Aortic smooth muscle cell (primary cell): ENCODE measurements around a stretch of chr2.

- RRBS: no CpG with 5 or more reads among the region's 3 CpGs
These were observed 276.8 kb upstream of the EPAS1 start for GRCh38 chr2:46020373-46020921.

- RRBS: no CpG with 5 or more reads among the region's 6 CpGs
These were observed 271.5 kb upstream of the EPAS1 start for GRCh38 chr2:46025576-46026260.

- RRBS: no CpG with 5 or more reads among the region's 9 CpGs
These were observed 261.4 kb upstream of the EPAS1 start for GRCh38 chr2:46035590-46036524.

DNA sequence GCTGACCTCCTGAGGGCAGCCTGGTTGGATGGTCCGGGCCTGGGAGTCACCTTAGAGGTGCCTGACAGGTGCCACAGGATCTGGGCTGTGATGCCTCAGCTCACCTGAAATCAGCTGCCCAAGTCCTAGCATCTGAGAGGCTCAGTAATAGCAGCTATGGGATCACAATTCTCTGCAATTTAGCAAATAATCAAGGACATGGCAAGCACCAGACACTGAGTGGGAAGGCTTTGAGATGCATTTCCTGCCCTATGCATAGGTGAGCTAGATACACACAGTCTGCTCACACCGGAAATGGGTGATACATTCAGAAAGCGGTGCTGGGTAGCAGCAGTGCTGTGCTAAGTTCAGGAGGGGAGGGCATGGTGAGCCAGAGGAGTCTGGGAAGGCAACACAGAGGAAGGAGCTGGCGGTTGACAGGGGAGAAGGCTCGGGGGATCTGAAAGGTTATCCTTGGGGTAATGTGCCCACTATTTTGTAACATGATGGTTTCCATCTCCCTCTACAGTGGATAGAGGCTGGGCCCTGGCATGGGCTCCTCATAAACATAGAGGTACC, 57.5 kb upstream of the EPAS1 start:
- RRBS: no CpG with 5 or more reads among the region's 5 CpGs

GRCh38 chr2:46273208-46273520, 24.0 kb upstream of the EPAS1 start:
- RRBS: no CpG with 5 or more reads among the region's 6 CpGs

DNA sequence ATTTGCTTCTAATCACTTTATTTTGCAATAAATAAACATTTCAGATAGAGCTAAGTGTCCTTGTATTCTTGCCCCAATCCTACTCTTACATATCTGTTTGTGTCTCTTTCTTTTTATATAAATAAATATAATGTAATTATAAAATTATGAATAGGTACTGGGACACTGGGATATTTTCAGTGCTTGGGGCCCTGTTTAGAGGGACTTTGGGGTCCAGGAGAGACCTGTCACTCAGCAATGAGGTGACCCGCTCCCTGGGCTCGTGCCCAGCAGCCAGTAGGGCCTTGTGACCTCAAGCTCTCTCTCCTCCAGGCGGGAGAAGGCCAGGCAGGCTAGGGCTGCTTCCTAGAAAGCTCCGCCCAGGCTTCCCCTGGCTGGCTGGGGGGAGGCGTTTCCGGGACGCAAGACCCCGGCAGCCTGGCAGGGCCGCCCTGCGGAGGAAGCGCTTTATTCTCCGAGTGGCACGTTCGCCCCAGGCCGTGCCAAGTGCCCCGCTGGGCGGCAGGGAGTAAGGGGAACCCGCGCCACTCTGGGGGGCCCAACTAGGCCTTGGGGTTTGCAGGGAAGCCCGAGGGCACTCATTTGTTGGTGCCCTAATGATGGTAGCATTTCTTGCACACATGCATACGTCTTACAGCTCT, 21.3 kb upstream of the EPAS1 start:
- RRBS: no CpG with 5 or more reads among the region's 21 CpGs

- RRBS: no CpG with 5 or more reads among the region's 4 CpGs
These were observed 8.5 kb downstream of the EPAS1 start for GRCh38 chr2:46305732-46306133.

DNA sequence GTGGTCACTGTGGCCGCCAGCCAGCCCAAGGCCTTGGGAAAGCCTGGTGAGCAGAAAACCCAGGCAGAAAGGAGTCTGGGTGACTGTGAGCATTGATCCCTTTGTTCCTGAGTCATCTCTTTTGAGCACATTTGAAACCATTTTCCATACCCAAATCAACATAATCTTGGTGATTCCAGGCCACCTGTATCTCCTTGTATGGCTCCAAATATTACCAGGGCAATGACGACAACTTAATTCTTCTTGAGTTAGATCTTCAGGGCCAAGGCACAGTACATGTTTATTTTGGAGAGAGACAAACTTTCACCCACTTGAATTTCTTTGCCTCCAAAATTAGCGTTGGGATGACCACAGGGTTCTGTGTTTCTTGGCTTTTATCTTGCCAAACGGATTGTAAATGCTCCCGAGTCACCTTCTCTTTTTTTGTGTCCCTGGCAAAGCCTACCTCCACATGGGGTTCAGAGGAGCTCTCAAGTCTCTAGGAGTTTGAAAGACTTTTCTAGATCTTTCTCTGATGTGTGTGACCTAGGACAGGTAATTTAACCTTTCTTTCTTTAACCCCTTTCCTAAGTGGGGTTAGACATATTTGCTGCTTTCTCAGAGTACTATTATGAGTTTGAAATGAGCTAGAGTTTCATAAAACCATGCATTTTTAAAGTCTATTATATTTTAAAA, 14.7 kb downstream of the EPAS1 start:
- RRBS: no CpG with 5 or more reads among the region's 5 CpGs

GRCh38 chr2:46329652-46330184, 32.5 kb downstream of the EPAS1 start:
- RRBS: no CpG with 5 or more reads among the region's 6 CpGs

- RRBS: no CpG with 5 or more reads among the region's 3 CpGs
These were observed 39.3 kb downstream of the EPAS1 start for GRCh38 chr2:46336528-46336974.

DNA sequence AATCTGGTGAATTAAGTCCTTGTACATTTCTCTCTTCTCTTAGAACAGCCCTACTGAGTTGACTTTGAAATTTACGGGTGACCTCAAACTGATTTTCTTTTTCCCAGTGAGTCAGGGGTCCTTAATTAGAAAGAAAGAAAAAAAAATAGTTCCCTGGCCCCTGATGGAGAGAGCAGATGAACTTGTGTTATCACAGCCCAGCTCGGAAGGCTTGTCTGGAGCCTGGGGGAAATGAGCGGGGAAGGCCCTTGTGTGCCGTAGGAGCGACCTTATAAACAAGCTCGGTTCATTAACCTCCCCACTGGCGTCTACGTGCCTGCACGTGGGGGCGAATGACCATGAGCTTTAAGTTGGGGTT, 69.4 kb downstream of the EPAS1 start:
- RRBS: no CpG with 5 or more reads among the region's 10 CpGs

DNA sequence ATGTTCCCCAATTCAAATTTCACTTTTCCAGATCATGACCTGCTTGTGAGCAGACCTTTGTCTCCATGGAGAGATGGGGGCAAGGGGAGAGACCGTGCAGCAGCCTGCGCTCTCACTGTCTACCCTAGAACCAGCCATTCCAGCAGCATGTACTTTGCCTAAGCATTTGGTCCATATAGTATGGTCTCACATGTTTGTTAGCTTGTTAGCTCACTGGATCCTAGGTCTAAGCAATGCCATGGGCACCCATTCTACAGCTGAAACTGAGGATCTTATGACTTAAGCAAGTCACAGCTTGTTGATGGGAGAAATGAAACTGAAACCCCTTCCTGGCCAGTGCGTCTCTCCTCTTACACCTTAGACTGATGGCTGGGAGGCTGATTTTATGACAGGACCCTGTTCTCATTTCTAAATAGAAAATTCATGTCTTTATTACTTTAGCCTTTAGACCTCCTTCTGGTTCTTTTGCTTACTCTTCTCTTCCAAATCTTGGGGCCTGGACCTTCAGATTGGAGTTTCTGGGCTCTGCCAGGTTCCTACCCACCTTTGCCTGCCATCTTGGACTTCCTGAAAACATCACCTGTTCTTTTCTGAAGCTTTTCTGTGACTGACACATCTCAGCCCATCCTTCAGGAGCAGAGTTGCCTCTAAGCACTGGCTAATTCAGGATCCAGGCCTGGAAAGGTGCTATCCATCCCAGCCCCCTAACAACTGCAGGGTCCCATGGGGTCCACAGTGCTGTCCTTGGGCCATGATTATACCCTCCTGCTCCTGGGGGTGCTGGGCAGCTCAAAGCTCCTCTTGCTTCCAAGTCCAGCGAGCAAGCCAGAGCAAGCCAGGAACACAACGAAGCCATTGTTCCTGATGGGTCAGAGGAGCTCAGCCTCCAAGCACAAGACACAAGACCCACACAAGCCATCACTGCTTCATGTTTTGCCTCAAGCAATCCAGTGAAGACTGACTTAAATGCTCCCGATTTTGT, 90.3 kb downstream of the EPAS1 start:
- RRBS: no CpG with 5 or more reads among the region's 6 CpGs

GRCh38 chr2:46521145-46521597, 21.1 kb upstream of the RHOQ start:
- RRBS: no CpG with 5 or more reads among the region's 2 CpGs

DNA sequence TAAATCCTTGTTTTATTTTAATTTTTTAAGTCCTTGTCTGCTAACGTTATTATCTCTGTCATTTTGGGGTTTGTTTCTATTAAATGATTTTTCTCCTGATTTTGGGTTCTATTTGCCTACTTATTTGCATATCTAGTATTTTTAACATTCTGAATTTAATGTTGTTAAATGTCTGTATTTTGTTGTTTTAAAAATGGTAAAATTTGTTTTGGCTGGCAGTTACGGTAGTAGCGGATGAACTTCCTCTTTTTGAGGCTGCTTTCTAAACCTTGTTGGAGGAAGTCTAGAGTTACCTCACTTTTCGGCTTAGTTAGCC, 7.9 kb upstream of the RHOQ start:
- RRBS: no CpG with 5 or more reads among the region's 4 CpGs

DNA sequence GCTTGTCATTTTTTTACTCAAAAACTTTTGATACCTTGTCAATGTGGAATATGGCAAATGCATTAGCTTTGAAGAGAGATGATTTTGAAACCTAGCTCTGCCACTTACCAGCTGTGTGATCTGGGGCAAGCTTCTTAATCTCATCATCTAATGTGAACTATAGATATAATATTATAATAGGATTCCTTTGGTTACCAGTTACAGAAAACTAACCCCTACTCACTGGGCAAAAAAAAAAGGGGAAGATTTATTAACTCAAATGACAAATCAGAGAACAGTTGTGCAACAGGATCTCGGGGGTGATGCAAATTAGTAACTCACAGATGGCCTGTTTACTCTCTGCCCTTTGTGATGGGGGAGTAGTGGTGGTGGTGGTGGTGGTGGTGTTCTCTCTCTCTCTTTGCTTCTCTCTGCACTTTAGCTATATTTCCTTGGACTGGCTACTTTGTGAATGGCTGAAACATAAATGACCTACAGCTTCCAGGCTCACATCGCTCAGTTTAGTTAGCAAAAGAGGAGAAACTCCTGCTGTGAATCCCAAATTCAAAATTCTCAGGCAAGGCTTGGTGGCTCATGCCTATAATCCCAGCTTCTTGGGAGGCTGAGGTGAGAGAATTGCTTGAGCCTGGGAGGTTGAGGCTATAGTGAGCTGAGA, 3.9 kb upstream of the RHOQ start:
- RRBS: no CpG with 5 or more reads among the region's 2 CpGs

DNA sequence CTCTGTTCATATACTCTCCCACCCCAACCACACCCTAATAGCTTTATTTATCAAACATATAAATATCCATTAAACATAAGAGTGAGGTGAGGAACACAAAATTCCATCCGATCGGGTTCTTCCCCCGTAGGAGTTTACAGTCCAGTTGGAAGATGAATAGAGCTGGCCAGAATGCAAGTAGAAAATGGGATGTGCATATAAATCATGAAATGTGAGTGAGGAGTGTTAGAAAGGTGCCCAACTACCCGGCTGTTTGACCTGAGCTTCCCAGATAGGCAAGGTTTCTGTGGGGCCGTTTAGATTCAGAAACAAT, 14.1 kb upstream of the ATP6V1E2 start:
- RRBS: no CpG with 5 or more reads among the region's 5 CpGs

GRCh38 chr2:46565396-46566541, 23.4 kb upstream of the ATP6V1E2 start:
- RRBS: no CpG with 5 or more reads among the region's 7 CpGs

DNA sequence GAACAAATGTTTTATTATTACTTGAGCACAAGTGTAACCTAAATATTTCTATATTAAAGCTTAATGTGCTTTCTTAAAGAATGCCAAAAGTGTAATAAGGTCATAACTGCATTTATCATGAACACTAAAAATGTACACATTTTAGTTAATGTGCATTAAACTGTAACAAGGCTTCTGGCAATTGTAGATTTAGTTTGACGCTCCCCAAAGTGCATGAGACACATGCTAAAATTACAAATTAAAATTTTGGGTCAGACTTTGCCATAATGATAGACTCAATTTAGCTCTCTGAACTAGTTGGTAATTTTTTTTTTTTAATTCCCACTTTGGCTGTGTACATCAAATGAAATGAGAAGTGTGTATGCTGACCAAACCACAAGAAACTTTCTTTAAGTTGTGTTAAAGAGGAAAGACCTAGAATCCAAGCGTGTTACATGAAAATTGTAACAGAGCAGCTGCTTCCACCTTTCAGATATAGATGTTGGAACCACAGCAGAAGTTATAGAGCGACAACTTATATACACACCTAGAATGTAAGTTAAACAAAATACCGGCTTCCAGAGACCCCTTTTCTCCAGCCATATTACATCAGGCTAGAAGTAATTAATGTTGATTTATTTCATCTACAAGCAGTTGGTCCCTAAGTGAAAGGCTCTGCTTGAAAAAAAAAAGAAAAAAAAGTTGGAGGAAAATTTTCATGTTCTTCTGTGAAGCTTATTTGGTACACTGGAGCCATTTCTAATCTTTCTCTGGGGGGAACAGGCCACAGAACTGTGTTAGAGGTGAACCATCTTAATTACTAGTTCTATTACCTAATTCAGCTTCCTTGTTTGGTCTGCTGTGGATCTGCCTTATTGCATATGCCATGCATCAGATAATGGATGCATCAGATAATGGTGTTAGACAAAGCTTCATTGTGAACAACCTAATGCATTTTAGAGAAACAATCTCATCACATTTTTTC, 34.9 kb downstream of the PIGF start:
- RRBS: no CpG with 5 or more reads among the region's 4 CpGs

GRCh38 chr2:46617511-46617867, 474 bp downstream of the CRIPT start:
- RRBS: no CpG with 5 or more reads among the region's 2 CpGs